HTR-8/SVneo (cell line): ENCODE results near the genes GATD1 and SLC25A22.

GRCh38 chr11:772913-773365, 4.3 kb downstream of the GATD1 start:
- RRBS = no CpG with 5 or more reads among the region's 12 CpGs

GRCh38 chr11:777329-777876, at the start of gene GATD1:
Gene GATD1 (minus strand): TSS chr11:777487.
- RRBS = 1% methylated on average over 41 of the region's 79 CpGs

GRCh38 chr11:797819-798740, at the start of gene SLC25A22:
Gene SLC25A22 (minus strand): TSS chr11:798281.
- RRBS = 5% methylated on average over 56 of the region's 103 CpGs

- RRBS = 2% methylated on average over 42 of the region's 103 CpGs
Measured at GRCh38 chr11:819509-820430, 1.1 kb downstream of the PNPLA2 start.

GRCh38 chr11:828860-829885, 1.5 kb downstream of the CRACR2B start:
- RRBS = 96% methylated on average over 20 of the region's 54 CpGs

GRCh38 chr11:830721-831433, 1.9 kb upstream of the CD151 start:
- RRBS = 96% methylated on average over 17 of the region's 49 CpGs

DNA sequence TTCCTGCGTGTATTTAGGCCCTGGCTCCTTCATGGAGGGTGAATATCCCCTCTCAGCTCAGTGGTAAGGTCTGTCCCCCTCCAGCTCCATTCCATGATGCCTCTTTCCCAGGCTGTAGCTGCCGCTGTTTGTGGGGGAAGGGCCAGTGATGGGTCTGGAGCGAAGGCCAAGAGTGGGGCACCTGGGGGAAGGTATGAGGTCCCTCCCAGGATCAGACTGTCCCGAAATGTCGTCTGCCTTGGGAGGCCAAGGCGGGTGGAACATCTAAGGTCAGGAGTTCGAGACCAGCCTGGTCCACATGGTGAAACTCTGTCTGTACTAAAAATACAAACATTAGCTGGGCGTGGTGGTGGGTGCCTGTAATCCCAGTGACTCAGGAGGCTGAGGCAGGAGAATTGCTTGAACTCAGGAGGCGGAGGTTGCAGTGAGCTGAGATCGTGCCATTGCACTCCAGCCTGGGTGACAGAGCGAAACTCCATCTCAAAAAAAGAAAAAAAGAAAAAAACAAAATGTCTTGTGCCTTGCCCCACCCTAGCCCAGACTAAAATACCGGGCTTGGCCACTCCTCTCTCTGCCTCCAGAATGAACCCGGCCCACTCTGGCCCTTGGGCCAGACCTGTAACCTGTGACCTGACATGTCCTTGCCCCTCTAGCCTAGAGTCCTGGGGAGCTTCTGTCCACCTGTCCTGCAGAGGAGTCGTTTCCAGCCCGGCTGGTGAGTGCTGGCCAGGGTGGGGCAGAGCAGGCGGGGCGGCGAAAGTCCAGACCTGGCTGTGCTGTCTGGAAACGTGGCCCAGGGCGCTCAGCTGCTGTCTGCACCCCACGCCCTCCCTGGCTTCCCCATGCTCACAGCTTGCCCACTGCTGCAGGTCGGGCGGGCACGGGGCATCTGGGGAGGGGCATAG, 1.4 kb downstream of the CD151 start:
- RRBS = 18% methylated on average over 3 of the region's 24 CpGs

- RRBS = no CpG with 5 or more reads among the region's 16 CpGs
Measured at GRCh38 chr11:919037-919707, 6.5 kb upstream of the AP2A2 start.

DNA sequence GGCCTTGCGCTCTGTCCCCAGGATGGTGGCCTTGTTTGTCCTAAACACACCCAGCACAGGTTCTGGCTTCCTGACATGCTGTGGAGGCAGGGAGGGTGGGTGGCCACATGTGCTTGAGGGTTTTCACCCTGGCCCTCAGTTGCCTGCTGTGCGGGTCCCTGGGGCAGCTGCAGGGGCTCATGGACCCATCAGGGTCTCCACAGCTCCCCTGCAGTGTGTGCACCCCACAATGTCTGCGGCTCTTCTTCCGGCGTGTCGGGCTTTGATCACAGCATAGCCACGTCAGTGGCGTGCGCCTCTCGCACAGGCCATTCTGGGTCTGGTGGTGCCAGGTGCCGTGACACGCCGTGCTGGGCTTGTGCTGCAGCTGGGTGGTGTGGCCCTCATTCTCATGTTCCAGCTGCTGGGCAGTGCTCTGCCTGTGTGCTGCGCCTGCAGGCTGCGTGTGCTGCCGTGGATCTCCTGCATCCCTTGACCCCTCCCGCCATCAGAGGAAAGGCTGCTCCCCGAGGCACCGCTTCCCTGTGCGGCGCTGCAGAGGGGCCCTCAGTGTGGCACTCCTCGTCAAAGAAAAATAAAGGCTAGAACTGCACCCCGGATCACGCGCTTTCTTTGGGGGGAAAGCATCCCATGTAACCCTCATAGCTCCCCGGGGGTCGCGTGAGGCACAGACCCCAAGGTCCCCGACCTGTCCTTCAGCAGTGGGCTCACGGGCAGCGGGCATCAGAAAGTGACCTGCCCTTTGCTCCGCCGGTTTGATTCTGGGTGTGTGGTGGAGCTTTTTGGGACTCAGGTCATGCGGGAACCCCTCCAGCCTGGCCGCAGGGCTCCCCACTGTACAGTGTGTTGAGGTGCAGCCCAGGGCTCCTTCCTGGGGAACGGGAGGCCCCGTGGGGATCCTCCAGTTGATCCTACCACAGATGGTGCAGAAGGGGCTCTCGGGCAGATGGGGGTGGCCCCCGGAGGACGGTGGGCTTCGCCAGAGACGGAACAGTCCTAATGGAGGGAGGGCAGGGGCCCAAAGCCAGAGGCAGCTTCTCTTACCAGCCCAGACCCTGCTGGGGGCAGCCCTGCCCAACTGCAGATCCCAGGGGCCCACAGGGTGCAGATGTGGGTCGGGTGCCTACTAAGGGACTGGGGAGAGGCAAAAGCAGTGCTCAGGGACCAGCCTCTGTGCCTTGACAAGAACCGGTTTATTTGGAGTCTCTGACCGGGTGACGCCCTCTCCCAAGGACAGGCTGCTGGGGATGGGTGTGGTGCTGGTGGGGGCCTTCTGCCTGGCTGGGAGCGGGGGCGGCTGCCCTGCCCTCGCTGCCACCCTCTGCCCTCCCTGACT, 24.4 kb downstream of the MUC6 start:
- RRBS = 98% methylated on average over 10 of the region's 49 CpGs

- RRBS = 72% methylated on average over 13 of the region's 22 CpGs
Measured at GRCh38 chr11:1050993-1051625, 14.6 kb upstream of the MUC6 start.

DNA sequence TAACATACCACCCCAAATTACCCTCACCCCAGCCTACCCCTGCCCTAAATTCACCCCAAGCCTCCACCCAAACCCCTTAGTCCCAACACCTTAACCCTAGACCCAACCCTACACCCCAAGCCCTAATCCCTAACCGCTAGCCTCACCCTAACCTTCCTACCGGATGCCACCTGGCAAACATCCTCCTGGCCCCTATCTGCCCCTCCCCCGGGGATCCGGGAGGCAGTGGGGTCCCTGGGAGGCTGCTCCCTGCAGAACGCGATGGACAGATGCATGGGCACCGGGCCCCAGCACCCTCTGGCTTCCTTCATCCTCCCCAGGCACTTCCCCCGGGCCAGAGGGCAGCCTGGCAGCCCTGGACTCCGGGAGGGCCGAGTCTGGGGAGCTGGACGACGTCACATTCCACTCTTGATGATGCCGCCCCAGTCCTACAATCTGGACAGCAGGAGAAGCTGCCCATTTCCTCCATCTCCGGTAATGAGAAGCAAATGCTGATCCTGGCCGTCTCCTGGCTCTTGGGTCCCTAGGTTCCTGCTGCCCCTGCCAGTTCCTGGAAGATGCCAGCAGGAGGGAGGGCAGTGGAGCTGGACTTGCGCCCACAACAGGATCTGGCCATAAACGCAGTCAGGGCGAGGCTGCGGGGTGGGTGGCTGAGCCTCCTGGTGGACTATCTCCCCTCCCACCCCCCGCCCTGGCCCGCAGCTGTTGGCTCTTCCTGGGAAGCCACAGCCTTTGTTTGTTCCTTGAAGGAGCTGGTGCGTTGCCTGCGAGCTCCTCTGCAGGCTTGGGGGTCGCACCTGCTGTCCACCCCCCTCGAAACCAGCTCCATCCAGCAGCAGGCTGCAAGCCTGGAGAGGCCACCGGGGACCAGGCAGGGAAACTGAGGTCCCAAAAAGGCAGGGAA, 17.7 kb upstream of the MUC6 start:
- RRBS = 78% methylated on average over 12 of the region's 26 CpGs

DNA sequence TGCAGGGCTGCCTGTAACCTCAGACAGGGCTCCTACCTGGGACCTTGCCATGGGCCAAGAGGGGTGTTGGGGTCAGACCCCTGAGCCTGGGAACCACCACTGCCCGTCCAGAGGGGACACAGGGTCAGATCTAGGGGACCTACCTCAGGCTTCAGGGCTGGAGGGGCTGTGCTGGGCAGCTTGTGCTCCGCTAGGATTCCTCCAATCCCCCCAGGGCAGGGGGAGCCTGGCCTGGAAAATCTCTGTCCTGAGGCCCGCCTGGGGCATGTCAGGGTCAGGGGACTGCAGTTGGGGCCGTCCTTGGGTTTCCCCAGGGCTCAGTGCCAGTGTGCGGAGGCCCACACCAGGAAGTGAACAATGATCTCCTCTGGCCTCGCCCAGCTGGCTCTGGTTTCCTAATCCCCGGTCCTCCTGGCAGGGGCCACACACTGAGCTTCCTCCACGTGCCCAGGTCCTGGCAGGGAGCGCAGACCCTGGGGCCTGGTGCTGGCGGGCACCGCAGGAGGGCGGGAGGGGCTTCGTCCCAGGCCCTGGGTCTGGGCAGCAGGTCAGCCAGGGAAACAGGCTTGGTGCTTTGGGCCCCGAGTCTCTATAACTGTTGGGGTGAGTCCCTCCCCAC, 36.7 kb upstream of the MUC6 start:
- RRBS = no CpG with 5 or more reads among the region's 14 CpGs

GRCh38 chr11:1153688-1154318, 4.0 kb upstream of the MUC5AC start:
- RRBS = no CpG with 5 or more reads among the region's 12 CpGs

DNA sequence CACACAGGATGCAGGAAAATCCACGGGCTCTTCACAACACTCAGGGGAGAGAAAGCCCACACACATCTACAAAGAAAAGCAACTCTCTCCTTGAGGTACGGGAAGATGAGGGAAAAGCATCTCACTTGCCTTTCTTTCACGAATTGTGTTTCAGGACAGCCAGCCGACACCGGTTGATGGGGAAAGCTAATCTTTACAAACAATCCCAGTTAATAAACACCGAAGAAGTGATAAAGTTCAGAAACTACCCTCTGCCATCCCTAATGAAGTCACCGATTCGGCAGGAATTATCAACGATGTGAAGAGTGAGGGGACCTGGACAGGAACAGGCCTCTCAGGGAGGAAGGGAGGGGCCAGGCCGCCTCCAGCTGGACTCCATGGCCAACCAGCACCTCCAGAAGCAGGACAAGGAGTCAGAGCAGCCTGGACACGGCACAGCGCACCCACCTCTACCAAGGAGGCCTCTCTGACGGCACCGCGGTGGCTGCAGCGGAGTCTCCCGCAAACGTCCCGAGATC, 4.0 kb downstream of the TOLLIP start:
- RRBS = no CpG with 5 or more reads among the region's 19 CpGs

- RRBS = no CpG with 5 or more reads among the region's 19 CpGs
Measured at GRCh38 chr11:1307894-1308511, 1.4 kb downstream of the TOLLIP start.

GRCh38 chr11:1309897-1310806, 720 bp upstream of the TOLLIP start:
- RRBS = 15% methylated on average over 13 of the region's 60 CpGs

DNA sequence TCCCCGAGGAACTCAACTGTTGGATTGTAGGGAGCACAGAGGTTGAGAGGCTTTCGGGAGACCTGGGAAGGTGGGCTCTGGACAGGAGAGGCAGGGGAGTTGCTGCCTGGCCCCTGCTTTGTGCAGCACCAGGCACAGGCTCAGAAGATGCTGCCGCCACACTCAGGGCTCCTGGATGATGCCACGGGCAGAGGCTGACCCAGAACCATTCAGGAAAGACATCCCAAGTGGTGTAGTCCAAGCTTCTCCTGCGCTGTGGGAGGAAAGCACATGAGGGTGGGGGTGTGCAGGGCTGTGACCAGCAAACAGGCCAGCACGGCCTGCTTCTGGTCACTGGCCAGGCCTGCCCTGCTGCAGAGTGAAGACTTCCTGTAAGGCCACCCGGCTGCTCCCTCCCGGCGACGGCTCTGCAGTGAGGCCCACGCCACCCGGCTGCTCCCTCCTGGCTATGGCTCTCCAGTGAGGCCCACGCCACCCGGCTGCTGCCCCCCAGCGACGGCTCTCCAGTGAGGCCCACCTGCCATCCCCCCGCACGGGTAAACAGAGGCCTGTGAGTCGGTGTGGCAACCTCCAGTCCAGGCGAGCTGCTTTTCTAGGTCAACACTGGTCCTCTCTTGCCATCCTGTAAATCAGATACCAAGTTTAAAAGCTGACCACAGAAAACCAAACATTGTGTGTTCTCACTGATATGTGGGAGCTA, 31.5 kb upstream of the BRSK2 start:
- RRBS = 91% methylated on average over 3 of the region's 20 CpGs

DNA sequence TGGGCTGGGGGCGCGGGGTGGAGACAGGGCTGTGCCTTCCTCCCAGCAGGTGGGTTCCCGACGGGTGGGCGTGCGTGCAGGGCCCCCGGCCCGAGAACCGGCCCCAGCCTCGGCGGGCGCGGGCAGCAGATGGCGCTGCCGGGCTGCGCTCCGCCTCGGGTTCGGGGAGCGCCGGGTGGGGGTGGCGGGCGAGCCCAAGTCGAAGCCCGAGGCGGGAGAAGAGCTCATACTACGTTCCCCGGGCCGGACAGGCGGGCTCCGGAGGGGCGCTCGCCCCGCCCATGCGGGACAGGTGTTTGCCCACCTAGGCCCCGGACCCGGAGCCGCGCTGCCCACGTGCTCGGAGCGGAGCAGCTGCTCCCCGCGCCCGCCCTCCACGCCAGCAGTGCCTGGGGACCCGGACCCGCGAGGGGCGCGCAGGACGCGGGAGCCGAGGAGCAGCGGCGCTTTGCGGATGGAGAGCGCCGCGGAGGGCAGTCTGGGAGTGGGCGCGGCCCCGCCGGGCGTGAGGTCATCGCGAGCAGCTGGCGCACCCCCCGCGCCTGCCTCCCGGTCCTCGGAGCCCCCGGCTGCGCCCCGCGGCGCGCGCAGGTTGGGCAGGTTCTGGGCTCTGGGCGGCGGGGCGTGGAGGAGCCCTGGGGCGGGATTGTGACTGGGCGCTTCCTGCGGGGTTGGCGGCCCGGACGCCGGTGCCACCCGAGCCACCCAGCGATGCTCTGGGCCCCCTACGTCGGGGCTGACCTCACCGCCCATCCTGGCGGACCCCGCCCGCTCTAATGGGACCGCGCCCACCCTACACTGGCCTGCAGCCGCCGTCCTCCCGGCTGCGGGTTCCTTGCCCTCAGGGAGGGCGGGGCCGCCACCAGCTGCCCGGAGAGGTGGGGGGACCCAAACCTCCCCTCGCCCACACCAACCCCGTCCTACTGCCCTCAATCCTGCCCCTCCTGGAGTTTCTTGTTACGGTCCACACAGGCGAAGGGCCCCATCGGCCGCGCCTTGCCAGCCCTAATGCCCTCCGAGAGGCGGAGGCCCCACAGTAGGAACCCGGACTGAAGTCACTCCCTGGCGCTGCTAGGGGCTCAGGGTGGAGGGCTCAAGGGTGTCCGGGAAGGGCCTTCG, 25.1 kb downstream of the DUSP8 start:
- RRBS = 13% methylated on average over 72 of the region's 119 CpGs

DNA sequence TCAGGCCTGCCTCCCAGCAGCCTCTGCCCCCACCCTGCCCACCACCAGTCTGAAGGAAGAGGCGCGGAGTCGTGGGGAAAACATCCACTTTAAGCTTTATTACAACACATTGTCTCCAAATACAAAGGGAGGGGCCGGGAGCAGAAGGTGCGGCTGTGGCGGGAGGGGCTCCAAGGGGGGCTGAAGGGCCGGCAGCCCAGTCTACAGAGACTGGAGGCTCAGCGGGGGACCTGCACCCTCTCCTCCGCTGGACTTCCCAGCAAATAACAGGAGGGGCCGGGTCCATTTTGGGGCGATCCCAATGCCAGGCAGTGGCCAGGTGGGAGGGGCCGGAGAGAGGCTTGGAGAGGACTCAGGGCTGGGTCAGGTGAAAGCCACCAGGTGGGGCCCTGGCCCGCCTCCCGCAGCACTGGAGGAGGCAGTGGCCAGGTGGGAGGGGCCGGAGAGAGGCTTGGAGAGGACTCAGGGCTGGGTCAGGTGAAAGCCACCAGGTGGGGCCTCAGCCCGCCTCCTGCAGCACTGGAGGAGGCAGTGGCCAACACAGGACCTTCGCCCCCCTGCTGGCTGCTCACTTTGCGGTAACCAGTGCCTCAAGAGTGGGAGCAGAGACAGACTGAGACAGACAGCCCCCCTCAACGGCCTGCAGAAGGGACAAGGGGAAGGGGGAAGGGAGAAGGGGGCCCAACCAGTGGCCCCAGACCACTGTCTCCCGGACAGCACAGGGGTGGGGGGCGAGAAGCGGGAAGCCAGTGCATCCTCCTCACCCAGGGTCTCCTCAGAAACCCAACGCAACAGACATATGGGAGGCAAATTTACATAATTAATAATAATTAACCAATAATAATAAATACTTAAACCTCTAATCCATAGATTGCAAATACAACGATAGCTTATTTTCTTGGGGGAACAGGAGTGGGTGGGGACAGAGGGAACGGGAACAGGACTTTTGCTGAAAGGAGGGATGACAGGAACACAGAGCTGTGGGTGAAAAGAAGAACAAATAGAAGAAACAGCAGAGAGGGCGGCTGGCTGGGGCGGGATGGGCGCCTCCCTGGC, 17.8 kb downstream of the DUSP8 start:
- RRBS = 76% methylated on average over 9 of the region's 28 CpGs

GRCh38 chr11:1562064-1562445, 10.0 kb downstream of the DUSP8 start:
- RRBS = no CpG with 5 or more reads among the region's 5 CpGs